Measurements from ENCODE around the genes NAGLU and EZH1.

DNA sequence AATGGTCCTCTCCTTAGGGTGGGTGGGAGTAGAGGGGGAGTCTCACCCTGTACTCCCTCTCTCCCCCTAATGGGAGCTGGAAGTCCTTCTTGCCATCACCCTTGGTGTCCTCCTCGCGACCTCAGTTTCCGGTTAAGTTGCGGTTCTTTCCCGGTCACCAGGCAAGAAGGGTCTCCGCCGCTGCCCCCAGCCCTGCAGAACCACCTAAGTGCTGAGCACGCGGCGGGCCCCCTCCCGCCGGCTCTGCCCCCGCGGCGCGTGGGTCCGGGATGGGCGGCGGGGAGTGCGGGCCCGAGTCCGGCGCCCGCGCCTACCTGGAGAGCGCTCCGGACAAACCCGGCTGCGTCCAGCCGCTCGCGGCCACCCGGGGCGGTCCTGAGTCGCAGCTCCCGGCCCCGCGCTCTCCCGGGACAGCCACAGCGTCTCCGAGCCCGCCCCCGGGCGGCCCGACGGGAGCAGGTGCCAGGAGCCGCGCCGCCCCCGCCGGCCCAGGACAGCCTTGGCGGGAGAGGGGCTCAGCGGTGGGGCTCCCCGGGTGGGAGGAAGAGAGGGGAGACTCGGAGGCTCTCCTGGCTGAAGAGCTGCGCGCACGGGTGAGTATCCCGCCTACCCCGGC lies 22.0 kb upstream of the C17orf113 start:
- PRO-cap: no peak
- RAMPAGE, long total RNA, 3 experiments: no peak in any of the 3 experiments

DNA sequence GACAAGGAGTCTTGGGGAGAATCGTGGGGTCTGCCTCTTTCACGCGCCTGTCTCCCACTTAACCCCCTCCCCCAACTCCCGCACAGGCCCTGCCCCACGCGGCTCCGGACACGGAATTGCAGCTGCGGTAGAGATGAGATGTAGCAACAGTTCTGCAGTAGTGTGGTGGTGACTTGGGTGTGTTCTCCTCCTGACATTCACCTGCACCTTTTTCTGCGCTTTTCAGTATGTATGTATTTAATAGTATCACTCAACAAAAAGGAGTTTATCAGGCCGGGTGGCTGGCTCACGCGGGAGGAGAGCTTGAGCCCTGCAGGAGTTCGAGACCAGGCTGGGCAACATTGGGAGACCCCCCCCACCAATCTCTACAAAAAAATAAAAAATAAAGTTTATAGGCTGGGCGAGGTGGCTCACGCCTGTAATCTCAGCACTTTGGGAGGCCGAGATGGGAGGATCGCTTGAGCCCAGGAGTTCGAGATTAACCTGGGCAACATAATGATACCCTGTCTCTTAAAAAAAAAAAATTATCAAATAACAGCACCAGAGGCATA lies 489 bp upstream of the KAT2A start:
- PRO-cap: no peak
- RAMPAGE, long total RNA, 3 experiments: no peak in any of the 3 experiments

DNA sequence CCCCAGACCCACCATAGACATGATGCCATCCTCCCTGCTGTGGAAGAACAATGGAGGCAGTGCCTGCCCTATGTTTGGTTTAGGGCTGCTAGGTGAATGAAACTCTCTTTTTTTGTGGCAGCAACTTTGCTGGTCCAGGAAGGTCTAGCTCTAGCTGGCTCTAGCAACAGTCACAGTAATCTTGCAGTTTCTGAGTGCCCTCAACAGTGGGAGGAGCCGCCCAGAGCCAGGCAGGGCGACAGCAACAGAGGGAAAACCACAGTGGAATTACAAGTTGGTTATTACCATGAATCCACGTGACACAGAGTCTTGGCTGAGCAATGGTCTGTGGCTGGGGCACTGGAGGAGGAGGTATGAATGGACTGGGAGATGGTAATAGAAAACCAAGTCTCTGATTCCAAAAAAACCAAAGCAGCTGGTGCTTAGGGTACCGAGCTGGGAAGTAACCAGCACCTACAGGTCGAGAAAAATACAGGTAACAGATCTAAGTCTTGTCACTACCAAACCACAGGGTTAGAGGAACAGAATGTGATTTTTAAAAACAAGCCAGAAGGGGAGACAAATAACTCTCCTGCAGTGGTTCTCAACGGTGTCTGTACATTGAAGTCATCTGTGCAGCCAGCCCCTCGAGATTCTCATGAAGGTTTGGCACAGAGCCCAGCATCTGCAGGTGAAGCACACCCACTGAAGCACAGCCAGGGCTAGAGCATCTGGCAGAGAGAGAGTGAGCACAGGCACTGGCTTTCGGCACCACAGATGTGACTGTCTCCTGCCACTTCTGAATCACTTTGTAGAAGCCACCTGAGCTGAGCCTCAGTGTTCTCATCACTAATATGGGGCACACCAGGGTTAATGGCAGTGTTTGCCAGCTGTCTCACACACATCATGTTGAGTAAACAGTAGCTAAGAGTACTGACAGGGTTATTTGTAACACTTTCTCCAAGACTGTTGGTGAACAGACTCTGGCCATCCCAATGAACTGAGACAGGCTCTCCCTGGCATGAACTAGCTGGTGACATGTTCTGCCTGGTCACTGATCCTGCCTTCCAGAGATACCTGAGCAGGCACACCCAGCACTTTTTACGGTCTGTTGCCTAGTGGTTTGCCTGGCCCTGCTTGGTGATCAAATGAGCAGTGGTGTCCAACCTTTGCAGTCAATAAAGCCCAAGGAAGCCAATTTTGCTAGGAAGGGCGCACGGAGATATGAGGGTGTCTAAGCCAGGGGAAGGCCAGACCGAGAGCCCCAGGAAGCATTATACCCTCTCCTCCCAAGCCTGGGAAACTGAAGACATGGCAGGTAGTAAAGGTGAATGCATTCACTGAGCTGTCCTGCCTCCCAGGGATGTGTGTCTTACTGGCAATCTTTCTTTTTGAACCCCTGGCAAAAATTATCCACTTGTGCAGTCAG lies 10.8 kb downstream of the HSPB9 start:
- PRO-cap: bidirectional peak, plus-strand start at position 320 of the sequence, minus-strand start at position 162 of the sequence
- RAMPAGE, long total RNA, 3 experiments: no peak in any of the 3 experiments

GRCh38 chr17:42248592-42249301 lies 27.4 kb downstream of the STAT5B start:
- PRO-cap: bidirectional peak, plus-strand start at chr17:42248906, minus-strand start at chr17:42248748
- RAMPAGE, long total RNA, 3 experiments: no peak in any of the 3 experiments

GRCh38 chr17:42270463-42271476 lies 5.4 kb downstream of the STAT5B start:
- PRO-cap: no peak
- RAMPAGE, long total RNA, 3 experiments: no peak in any of the 3 experiments

DNA sequence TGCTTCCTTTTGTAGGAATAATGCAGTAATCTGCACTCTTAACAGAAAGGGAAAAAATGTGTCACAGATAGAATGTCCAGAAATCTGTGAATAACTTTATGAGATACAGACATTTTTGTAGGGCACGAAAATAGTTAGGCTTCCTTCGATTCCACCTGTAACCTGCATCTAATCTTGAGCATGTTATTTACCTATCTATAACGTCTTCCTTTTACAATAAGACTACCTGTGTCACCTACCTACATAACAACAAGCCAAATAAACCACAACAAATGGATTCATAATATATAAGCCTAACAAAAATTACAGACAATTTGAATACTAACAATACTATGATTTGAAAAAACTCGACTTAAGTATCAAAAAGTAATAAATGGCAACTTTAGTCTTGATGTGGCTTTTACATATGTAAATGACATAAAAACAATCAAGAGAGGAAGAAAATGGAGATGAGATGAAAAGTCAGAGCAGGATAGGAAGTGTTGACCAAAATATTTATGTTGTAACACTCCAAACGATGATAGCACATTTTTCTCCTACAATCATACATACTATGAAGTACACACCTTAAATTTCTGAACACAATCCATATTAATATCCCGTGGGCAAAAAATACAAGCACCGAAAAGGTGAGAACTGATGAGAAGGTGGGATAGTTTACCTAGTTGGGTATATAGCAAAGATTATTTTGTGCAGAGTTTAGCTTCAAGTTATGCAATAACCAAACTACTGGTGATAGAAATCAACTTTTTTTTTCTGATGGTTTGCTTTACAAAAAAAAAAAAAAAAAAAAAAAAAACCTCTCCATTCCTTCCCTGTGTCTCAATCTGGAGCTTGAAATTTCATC lies 2.5 kb downstream of the STAT5B start:
- PRO-cap: no peak
- RAMPAGE, long total RNA, 3 experiments: no peak in any of the 3 experiments

DNA sequence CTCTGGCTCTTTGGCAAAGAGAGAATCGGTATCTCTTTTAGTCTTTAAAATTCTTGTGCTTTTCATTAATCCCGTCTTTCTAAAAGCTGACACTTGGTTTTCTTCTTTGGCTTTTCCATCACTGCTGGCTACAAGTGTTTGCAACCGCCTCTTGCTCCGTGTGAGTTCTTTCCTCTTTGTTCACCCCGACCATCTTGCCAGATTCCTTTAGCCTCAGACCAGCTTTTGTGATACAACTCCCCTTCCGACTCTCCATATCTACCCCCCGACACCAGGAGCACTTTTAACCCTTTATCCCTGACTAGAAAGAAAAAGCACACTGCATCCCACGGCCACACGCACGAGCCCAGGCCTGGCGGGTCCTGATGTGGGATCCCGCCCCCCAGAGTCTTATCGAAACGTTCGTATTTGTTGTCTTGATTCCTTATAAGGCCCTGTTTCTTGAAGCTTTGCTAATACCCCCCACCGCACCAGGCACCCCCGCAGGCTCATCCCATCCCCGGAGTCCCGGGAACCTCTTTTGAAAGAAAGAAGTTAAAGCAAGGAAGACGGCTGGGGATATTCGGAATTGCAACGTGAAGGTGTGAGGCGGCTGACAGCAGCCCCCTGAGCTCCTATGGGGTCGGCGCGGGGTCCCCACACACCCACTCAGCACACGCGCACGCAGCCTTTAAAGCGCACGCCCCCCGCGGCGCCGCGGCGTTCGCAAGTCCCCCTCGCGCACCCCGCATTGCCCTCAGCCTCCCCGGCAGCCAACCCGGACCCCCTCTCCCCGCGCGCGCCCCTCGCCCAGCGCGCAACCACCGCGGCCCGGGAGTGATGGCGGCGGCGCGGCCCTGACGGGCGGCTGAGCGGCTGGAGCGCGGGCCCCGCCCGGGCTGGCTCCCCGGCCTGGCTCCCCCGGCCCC lies 626 bp downstream of the STAT5B start:
- PRO-cap: bidirectional peak, plus-strand start at position 455 of the sequence, minus-strand start at position 369 of the sequence
- RAMPAGE, long total RNA, 3 experiments: no peak in any of the 3 experiments

GRCh38 chr17:42288934-42290181 lies 1.1 kb downstream of the STAT5A start:
- PRO-cap: unidirectional peak, minus-strand start at chr17:42289621; unidirectional peak, minus-strand start at chr17:42289652; bidirectional peak, plus-strand start at chr17:42289712, minus-strand start at chr17:42289652
- RAMPAGE, long total RNA, 3 experiments: no peak in any of the 3 experiments

GRCh38 chr17:42310472-42310636 lies 22.1 kb downstream of the STAT5A start:
- PRO-cap: no peak
- RAMPAGE, long total RNA, 3 experiments: no peak in any of the 3 experiments

DNA sequence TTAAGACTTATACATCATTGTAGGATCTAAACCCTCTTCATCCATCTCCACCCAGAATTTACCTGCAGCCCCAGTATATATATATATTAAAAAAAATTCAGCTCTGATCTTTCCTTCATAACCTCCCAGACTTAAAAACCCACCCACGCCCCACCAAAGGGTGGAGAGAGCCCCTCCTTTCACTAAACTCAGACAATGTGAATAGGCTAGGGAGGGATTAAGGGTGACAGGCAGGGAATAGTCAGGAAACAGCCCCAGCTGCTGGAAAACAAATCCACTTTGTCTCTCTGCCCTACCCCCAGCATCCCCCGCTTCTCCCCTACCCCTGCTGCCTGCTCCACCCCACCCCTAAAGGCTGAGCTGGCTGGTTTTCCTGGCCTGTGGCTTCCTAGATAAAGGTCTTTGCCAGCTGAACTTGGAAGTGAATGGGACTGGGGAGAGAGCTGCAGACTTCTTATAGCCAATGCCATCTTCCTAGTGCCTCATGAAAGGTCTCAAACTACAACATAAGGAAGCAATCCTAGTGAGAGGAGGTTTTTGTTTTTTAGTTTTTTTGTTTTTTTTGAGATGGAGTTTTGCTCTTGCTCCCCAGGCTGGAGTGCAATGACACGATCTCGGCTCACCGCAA lies 15.0 kb downstream of the CAVIN1 start:
- PRO-cap: unidirectional peak, plus-strand start at position 397 of the sequence
- RAMPAGE, long total RNA, 3 experiments: no peak in any of the 3 experiments

DNA sequence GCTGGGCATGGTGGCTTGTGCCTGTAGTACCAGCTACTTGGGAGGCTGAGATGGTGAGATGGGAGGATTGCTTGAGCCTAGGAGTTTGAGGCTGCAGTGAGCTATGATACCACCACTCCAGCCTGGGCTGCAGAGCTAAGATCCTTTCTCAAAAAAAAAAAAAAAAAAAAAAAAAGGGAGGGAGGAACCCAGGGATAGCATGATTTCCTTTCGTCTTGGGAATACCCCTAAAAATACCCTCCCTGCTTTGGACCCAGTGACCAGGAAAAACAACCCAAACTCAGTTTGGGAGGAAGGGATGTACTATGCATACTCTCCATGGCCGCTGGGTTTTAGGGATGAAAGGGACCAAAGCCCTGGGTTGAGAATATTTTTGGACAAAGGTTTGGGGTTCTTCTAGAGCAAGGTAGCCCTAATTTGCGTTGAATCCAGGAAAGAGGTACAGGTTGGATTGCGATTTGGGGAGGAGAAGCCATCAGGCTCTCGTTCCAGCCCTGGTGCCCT lies 6.6 kb downstream of the CAVIN1 start:
- PRO-cap: no peak
- RAMPAGE, long total RNA, 3 experiments: no peak in any of the 3 experiments

GRCh38 chr17:42460342-42461096 lies 1.8 kb downstream of the ATP6V0A1 start:
- PRO-cap: unidirectional peak, minus-strand start at chr17:42460915
- RAMPAGE, long total RNA, 3 experiments: no peak in any of the 3 experiments

- PRO-cap: no peak
- RAMPAGE, long total RNA, 3 experiments: no peak in any of the 3 experiments
Measured at GRCh38 chr17:42469834-42470335, 11.2 kb downstream of the ATP6V0A1 start.

DNA sequence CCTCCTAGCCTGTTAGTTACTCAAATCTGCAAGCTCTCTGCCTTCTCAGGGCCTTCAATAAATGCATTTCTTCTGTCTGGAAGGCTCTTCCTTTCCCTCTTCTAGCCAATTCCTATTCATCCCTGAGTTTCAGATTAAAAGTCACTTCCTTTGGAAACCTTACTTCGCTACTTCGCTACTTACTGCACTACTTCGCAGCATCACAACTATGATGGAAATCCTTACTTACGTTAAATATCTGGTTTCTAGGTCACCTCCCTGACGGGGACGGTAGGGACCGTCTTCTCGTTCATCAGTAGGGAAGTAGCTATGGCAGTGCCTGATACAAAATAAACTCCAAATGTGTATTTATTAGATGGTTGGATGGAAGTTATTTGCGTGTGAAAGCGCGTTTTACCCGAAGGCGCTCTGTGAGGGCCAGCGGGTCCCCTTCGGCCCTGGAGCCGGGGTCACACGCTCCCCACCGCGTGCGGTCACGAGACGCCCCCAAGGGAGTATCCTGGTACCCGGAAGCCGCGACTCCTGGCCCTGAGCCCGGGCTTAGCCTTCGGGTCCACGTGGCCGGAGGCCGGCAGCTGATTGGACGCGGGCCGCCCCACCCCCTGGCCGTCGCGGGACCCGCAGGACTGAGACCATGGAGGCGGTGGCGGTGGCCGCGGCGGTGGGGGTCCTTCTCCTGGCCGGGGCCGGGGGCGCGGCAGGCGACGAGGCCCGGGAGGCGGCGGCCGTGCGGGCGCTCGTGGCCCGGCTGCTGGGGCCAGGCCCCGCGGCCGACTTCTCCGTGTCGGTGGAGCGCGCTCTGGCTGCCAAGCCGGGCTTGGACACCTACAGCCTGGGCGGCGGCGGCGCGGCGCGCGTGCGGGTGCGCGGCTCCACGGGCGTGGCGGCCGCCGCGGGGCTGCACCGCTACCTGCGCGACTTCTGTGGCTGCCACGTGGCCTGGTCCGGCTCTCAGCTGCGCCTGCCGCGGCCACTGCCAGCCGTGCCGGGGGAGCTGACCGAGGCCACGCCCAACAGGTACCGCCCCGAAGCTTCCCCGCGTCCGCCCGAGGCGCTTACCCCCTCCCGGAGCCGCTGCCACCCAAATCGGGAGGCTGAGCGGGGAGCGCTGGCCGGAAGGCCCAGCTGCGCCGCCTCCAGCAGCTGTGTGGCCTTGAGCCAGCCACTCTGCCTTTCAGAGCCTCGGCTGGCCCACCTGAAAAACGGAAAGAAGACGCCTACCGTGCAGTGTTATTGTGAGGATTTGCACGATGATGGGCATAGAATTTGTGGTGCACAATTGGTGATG lies at the start of gene NAGLU:
Gene NAGLU (plus strand): TSS at position 603 of the 1,288 bp plus-strand sequence.
- PRO-cap: bidirectional peak, plus-strand start at position 605 of the sequence, minus-strand start at position 410 of the sequence; bidirectional peak, plus-strand start at position 1,084 of the sequence, minus-strand start at position 963 of the sequence
- RAMPAGE, long total RNA, 3 experiments: no peak in any of the 3 experiments

DNA sequence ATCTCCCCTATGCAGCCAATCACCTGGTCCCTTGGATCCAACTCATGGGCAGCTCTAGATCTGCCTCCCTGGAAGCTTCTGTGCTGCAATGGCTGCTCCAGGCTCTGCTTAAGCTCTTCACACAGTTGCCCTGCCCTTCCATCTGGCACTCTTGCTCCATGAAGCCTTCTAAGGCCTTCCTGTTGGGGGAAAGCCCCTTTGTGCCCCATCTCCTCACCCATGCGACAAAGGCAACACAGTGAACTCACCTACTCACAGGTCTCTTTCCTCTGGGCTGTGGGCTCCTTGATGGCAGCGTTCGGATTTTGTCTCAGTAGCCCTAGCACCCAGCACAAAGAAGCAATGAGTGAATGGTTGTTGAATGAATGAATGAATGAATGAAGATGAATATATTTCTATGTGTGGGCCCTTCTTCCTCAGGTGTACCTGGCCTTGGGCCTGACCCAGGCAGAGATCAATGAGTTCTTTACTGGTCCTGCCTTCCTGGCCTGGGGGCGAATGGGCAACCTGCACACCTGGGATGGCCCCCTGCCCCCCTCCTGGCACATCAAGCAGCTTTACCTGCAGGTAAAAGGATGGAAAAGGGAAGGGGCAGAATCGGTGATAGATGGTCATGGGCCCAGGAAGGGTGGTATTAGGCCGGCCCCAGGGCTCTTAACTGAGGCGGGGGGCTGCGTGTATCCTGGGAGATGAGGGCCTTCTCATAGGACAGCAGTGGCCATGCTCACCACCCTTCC lies 2.0 kb downstream of the NAGLU start:
- PRO-cap: no peak
- RAMPAGE, long total RNA, 3 experiments: no peak in any of the 3 experiments

- PRO-cap: no peak
- RAMPAGE, long total RNA, 3 experiments: start-site peak on the plus strand in 1 of 3 experiments, at chr17:42562477-42562799 at its widest, 7 reads per replicate
Measured at GRCh38 chr17:42562242-42562986, 466 bp downstream of the COASY start.

DNA sequence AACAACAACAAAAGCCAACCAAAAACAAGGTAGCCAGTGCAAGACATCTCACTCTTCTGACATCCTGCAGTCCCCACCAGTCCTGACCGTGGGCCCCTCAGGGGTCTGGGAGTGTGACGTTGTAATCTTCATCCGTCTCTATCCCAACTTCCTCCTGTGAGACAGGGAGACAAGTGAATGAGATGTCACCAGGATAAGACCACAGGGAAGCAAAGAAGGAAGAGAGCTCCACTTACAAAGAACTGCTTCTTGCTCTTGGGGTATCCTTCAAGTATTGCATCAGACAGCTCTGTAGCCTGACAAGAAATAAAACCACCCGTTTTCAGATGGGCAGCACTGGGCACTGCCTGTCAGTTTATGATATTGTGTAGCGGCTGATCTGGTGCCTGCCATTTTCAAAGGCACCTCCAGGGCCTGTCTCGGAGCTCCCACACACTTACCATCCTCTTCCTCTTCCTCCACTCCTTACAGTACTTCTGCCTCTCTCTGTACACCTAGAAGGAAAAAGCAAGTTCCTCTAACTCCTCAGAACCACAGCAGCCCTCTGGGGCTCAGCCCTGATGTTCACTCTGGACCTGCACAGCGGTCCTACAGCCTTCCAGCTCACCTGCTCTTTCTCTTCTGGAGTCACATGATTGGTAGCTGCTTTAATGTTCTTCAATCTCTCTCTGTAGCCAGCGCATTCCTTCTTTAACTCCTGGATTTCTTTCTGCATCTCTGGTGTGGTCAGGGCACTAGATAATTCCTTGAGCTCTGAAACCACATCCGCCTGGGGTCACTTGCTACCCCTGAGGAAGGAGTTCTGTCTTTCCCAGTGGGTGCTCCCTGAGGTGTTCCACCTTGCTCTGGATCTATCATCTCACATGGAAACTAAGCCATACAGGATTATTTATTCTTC lies 4.4 kb downstream of the PSMC3IP start:
- PRO-cap: no peak
- RAMPAGE, long total RNA, 3 experiments: no peak in any of the 3 experiments

- PRO-cap: no peak
- RAMPAGE, long total RNA, 3 experiments: no peak in any of the 3 experiments
Measured at GRCh38 chr17:42577926-42579030, 749 bp upstream of the PSMC3IP start.

GRCh38 chr17:42653311-42654252 lies 5.5 kb upstream of the TUBG2 start:
- PRO-cap: bidirectional peak, plus-strand start at chr17:42653821, minus-strand start at chr17:42653726
- RAMPAGE, long total RNA, 3 experiments: no peak in any of the 3 experiments

DNA sequence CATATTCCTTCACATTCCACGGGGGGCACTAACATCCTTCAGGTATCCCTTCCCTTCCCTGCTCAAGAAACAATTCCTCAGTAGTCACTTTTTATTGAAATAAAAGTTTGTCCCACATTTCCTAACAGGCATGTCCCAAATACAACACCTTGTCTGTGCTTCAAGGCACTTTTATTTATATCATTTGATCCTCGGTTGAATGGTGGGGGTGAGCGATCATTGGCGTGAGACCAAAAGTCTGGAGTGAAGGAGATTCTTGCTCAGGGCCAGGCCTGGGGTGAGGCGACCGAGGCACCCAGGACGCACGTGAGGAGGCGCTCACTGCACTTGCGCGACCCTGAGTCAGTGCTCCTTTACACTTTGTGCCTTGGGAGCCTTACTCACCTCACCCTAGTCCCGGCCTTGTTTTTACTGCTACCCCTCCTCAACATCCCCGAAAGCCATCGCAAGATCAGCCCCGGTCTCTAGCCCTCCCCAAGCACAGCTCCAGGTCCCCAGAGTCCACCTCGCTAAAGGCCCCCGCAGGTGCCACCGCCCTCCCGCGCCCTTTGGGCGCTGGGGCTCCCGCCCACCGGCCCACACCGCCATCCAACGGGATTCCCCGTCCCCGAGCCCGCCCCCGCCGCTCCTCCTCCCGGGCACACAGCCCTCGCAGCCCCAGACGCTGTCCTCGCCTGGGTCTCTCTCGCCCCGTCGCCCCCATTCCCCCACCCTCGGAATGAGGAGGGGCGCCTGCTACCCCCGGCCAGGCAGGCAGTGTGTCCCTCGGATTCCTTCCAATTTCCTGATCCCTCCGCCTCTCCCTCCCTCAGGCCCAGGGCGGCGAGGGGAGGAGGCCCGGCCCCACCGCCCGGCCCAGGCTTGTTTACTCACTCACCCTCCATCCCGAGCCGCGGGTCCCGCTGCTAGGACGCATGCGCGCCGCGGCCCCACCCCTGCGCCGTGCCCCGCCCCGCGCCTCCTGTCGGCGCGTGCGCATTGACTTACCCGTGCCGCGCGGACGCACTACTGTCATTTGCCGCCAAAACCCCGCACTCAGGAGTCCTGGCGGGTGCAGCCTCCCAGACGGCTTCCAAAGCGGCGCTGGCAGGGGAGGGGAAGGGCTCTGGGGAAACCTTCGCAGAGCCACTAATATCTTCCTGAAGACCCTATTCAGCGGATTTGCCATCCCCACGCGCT lies at the start of gene EZH1:
Gene EZH1 (minus strand): TSS at position 907 of the 1,179 bp plus-strand sequence.
- PRO-cap: bidirectional peak, plus-strand start at position 356 of the sequence, minus-strand start at position 344 of the sequence; bidirectional peak, plus-strand start at position 660 of the sequence, minus-strand start at position 550 of the sequence; bidirectional peak, plus-strand start at position 1,014 of the sequence, minus-strand start at position 894 of the sequence
- RAMPAGE, long total RNA, 3 experiments: start-site peak on the minus strand in 3 of 3 experiments, centred at positions 891 to 902 of the sequence, 25 to 501 reads per replicate